WTC11 (cell line): ENCODE measurements around the genes TEKT4, FAHD2A and CNNM3.

DNA sequence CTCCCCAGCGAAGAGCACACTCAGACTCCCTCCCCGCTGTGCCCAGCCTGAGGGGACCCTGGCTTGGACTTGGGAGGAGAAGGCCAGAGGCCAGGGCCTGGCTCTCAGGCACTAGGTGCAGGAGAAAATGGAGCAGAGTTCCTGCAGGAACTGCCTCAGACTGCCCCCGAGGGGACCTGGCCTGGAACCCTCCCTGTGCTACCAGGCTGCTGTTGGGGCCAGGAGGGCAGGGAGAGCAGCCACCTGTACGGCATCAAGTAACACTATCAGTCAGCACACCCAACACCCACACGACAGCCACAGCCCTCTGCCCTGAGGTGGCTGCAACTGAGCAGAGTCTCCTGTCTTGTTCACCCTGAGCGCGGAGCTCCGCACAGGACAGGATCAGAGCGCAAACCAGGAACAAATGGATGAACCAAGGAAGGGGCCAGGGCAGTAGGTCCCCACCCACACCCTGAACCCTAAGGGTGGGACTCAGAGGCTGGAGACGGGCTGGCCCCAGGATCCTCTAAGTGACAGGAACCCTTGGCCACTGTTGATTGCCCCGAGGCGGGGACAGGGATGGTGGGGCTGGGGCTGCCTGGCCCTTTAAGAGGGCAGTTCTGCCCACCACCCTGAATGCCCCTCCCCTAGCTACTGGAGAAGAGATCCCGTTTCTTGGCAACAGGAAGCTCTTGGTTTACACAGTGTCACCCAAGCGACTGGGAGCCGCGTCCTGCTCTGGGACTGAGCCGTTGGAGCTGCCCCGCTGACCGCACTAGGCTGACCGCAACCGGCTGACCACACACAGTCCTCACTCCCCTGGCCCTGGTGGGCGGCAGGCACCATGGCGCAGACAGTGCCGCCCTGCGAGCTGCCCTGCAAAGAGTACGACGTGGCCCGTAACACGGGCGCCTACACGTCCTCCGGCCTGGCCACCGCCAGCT lies at the start of gene TEKT4:
TEKT4 (plus strand) TSS at position 677 of the 926 bp plus-strand sequence.
- PRO-cap: no peak

GRCh38 chr2:95074548-95075222 lies 46.9 kb downstream of the MRPS5 start:
- PRO-cap: no peak

GRCh38 chr2:95402443-95403645 lies at the start of gene FAHD2A:
Gene FAHD2A, plus strand, starts transcription at chr2:95402708.
- PRO-cap: bidirectional peak, plus-strand start at chr2:95402708, minus-strand start at chr2:95402596

GRCh38 chr2:95817593-95818096 lies 174.0 kb downstream of the ANKRD36C start:
- PRO-cap: no peak

- PRO-cap: no peak
Measured at GRCh38 chr2:95825688-95826115, 165.9 kb downstream of the ANKRD36C start.

- PRO-cap: no peak
Measured at GRCh38 chr2:95885883-95886408, 105.7 kb downstream of the ANKRD36C start.

GRCh38 chr2:96265092-96265794 lies 554 bp downstream of the TMEM127 start:
- PRO-cap: no peak

DNA sequence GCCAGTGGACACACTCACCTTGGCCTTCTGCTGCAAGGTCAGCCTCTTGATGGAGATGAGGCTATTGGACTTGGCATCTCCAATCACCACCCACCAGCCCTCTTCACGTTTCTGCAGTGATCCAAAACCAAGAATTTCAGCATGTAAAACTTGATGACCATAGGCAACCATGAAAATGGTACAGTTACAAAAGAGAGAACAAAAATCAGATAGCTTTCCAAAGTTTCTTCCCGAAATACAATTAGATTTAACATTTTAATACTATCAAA lies 9.1 kb downstream of the CIAO1 start:
- PRO-cap: no peak

- PRO-cap: no peak
Measured at GRCh38 chr2:96404840-96405471, 69.4 kb downstream of the NCAPH start.

- PRO-cap: no peak
Measured at GRCh38 chr2:96408680-96409462, 73.3 kb downstream of the NCAPH start.

DNA sequence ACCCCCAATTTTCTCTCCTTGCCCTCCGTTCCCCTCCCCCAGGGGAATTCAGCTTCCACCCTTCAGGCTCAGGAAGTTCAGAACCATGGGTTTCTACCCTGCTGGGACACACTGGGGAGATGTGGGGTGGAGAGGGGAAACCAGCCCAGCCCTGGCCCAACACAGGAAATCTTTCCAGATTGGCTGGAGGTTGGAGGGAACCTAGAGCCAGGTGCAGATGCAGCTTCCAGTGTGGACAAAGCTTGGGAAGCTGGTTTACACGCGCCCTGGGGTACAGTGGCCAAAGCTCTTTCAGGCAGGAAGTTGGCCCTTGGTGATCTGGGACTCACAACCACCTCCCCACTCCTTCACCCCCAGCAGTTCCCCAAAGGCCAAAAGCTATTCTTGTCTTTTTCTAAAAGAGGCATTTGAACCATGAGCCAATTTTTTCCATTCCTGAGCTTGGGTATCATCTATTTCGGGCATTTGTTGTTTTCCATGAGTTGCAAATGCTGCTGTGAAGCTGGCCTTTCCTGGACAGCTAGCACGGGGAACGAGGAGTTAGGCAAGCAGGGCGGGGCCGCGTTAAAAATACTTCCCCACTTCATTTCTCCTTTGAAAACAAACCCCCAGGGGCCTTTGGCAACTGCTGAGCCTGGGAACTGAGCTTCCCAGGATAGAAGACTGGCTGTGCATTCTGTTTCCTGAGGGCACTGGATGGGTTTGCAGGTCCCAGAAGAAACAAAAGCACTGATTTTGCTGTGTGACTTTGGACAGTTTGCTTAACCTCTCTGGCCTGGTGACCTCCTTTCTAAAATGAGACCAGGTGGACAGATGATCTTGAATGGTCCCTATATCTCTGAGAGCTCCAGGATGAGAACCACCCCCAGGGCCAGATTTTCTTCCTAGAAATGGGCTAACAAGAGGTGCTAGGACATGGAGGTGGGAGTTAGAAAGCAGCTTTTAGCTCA lies 3.0 kb upstream of the ARID5A start:
- PRO-cap: no peak

DNA sequence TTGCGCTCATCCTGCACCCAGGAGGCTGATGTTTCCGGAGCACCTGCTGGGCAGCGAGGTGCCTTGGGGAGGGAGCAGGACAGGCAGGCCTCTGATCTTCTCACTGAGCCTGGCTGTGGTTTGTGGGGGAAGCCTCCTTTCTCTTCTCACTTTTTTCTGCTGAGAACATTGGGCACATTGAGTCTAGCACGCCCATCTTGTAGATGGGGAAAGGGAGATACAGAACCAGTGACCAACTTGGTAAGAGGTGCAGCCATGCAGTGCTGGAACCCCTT lies 2.4 kb downstream of the ARID5A start:
- PRO-cap: no peak

DNA sequence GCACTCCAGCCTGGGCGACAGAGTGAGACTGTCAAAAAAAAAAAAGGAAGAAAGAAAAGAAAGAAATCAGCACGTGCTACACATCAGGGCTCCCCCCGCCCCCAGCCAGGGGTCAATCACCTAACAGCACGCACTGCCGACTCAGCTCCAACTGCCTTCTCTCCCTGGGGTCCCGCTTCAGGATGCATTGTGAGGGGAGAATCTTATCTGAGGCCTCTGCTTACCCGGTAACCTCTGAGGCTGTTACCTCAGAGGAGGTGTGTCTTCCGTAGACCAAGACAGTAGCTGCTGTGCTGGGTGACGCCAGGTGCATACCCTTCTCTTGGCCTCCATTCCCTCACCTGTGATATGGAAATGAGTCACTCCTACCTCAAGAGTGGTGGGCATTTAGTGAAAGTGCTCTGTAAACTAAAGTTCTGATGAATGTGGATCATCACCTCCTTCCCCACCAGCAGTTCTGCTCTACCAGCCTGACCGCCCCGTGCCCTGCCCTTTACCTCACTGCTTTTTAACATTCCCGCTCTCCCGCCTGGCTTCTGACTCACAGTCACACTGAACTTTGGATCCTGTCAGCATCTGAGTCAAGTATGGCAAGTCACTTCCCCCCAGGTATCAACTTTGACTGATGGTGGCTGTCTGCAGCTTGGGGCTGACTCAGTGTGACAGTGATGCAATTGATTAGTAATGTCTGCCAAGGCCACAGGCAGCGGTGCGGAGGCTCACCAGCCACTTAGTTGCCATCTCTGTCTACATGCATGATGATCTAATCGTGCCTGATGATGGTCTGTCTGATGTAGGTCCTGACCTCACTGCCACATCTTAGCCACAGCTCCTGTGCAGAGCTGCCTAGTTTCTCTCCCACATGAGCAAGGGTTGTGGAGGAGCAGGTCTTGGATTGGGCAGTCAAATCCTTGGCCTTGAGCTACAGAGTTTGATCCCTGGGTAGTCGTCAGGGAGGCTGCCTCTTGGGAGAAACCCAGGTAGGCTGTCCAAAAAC lies 20.2 kb downstream of the ARID5A start:
- PRO-cap: no peak

DNA sequence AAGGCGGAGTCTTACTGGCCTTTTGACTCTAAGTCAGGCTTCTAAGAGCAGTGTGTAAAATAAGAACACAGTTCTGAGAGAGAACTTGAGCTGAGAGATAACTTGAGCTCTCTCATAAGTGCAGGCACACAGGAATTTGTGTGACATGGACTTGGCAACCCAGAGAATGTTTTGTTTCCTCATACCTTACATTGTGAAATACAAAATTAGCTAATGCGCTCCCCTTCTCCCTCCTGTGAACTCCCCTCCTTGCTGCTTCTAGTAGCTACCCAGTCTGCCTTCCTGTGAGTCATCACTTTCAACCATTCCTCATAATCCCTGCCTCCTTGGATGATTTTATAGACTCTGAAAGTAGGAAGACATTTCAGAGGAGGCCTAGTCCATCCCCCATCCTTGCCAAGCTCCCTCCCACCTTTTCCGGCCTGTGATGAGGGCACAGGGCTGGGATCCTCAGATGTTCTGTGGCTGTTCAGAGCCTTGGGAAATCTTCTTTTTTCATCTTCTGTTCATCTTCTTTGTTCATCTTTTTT lies 22.6 kb downstream of the FER1L5 start:
- PRO-cap: no peak

DNA sequence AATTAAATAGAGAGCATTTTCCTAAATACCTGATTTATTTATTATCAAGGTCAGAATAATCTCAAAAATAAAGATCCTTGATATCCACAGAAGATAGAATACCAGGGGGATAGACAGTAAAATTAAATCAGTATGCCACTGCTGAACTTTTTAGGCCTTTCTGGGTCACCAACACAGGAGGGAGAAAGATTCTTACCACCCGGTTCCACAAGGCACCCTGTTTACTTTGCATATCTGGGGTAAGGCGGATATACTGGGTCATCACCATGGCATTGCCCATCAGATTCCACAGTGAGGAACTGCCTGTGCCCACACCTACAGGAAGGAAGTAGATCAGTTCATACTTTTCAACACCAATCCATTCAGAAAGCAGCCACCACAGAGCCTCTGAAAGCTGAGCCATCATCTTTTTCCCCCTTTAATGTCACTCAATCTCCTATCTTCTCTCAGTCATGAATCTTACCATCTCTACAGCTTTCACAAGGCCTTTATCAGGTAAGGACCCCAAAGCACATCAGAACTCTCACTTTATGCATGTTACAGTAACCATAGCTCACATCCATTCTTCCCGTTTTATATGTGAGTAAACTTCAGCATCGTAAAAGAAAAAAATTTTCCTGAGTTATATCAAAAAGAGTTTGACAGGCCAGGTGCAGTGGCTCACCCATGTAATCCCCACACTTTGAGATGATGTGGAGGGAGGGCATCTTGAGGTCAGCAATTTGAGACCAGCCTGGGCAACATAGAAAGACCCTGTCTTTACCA lies 1.9 kb downstream of the LMAN2L start:
- PRO-cap: no peak

- PRO-cap: no peak
Measured at GRCh38 chr2:96758999-96759316, 1.7 kb upstream of the CNNM4 start.

DNA sequence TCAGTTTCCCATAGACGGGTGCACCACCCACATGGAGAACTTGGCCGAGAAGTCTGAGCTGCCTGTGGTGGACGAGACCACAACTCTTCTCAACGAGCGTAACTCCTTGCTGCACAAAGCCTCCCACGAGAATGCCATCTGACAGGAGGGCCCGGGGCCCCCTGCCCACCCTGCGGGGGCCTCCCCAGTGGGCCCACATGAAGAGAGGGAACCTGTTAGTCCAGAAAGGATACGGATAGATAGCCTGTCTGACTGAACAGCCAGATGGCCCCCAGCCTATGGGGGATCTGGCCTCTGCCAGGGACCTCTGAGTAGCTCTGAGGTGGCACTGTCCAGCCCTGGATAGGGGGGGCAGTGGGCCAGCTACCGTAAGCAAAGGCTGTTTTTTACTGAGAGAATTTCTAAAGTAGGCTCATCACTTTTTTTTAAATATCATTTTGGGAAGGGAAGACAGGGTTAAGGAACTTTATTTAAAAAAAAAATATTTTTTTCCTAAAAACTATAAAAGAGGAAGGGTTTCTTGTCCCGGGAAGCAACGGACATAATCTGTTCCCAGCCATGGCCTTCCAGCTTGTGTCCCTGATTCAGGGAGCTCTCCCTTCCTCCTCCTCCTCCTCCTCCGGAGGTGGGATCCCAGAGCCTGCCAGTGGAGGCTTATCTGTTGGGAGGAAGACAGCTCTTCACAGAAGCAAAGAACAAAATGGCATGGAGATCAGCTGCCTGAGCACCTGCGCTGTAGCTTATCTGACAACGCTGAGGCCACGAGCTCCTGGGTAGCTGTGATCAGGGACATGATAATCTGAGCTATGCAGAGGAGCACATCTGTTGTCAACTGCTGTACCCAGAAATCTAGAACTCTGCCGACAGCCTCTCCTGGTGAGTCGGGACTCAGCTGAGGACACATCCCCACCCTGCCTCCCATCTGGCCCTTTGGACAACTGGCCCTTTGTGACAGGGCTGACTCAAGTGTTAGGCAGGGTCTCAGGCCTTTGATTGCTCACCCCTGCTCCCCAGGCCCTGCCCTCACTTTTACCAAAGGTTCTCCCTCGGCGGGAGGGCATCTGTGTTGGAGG lies 6.4 kb upstream of the CNNM3 start:
- PRO-cap: no peak

DNA sequence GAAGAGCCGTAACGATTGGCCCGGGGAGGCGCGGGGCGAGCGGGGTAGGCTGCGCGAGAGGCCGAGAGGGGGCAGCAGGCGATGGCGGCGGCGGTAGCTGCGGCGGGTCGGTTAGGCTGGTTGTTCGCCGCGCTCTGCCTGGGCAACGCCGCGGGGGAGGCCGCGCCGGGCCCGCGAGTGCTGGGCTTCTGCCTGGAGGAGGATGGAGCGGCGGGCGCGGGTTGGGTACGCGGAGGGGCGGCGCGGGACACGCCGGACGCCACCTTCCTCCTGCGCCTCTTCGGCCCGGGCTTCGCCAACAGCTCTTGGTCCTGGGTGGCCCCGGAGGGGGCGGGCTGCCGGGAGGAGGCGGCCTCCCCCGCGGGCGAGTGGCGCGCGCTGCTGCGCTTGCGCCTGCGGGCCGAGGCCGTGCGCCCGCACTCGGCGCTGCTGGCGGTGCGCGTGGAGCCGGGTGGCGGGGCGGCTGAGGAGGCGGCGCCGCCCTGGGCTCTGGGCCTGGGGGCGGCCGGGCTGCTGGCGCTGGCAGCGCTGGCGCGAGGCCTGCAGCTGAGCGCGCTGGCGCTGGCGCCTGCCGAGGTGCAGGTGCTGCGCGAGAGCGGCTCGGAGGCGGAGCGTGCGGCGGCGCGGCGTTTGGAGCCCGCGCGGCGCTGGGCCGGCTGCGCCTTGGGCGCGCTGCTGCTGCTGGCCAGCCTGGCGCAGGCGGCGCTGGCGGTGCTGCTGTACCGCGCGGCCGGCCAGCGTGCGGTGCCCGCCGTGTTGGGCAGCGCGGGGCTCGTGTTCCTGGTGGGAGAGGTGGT lies at the start of gene CNNM3:
CNNM3 (plus strand) TSS at position 72 of the 797 bp plus-strand sequence.
- PRO-cap: bidirectional peak, plus-strand start at position 74 of the sequence, minus-strand start outside the sequence; bidirectional peak, plus-strand start at position 419 of the sequence, minus-strand start at position 300 of the sequence; bidirectional peak, plus-strand start at position 632 of the sequence, minus-strand start at position 491 of the sequence

DNA sequence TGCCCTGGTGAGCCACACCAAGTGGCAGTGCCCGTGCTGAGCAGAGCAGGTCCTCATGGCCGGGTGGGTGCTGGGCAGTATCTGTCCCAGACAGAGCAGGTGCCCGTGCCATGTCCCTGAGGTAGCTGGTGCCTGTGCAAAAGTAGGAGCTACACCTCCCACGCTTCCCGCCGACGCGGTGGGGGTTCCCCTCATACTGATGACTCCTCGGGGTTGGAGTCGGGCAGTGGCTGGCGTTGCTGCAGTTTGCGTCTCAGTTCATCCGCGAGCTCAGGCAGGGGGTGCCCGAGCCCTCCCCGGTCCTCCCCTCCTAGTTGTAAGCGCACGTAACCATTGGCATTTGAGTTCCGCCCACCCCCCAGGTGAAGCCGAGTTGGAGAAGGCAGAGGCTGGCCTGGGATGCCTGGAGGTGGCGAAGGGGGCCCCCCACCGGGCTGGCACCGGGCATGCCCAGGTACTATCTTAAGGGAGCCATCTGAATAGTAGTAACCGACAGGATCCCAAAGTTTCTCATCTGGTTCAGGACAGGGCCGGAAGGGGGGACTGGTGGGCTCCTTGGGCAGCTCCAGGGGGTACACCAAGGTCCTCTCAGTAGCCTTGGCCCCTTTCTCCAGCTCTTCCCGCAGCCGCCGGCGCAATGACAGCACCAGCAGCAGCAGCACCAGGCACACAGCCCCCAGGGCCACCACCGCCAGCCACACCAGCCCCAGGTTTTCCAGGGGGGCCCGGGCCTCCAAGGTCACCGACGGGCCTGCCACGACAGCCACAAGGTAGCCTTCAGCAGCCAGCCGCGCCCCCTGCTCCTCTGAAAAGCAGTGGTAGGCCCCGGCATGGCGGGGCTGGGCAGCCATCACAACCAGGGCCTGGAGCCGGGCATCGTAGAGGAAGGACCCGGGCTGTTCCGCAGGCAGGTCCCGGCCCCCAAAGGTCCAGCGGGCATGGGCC lies 2.9 kb upstream of the ANKRD39 start:
- PRO-cap: no peak

GRCh38 chr2:96864426-96865540 lies 5.1 kb downstream of the SEMA4C start:
- PRO-cap: no peak